Progenitor cell of endocrine pancreas (in vitro differentiated cells): ENCODE results near the genes PRELP and LAX1.

DNA sequence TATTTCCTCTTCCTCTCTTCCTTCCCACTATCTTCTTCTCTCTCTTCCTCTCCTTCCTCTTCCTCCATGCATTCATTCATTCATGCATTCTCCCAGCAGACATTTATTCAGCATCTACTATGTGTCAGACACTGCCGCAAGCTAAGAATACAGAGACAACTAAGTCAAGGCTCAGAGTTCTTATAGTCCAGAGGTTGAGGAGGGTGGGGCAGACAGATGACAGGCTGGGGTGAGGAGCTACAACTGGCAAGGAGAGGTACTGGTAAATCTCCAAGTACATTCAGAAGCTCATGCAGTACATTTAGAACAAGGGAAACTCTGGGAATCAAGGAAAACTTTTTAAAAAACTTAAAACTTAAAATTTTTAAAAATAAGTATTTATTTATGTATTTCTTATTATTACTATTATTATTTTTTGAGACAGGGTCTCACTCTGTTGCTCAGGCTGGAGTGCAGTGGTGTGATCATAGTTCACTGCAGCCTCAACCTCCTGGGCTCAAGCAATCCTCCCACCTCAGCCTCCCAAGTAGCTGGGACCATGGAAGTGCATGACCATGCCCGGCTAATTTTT is 56.5 kb upstream of the FMOD start:
- PRO-cap = no peak

DNA sequence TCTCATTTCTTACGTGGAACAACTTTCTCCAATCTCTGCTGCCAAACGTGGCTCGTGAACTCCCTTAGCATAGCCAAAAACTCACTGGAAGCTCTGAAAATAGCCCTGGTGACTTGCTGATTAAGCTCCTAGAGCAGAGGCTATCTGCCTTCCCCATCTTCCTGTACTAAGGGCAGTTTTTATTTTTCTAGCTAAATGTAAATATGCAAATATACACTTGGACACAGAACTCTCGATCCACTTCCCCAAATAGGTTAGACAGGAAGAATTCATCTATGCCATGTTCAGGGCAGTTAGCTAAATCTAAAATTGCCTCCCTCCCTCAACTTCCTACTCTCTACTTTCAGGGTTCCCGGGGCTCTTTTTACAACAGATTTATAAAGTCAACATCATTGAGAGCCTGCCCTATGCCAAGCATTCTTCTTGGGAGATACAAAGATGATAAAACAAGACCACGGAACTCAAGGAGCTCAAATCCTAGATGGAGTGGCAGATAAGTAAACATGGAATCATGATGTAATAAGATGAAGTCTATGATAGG is 59.4 kb upstream of the FMOD start:
- PRO-cap = no peak

- PRO-cap = no peak
Observed at GRCh38 chr1:203465801-203466317, 9.7 kb upstream of the PRELP start.

GRCh38 chr1:203475177-203475985 is at the start of gene PRELP:
TSS of gene PRELP (plus strand) at chr1:203475806.
- PRO-cap = no peak

GRCh38 chr1:203601089-203601432 is 25.6 kb upstream of the ATP2B4 start:
- PRO-cap = no peak

- PRO-cap = no peak
Observed at GRCh38 chr1:203607101-203607764, 19.4 kb upstream of the ATP2B4 start.

- PRO-cap = no peak
Observed at GRCh38 chr1:203627710-203628627, 1.3 kb downstream of the ATP2B4 start.

DNA sequence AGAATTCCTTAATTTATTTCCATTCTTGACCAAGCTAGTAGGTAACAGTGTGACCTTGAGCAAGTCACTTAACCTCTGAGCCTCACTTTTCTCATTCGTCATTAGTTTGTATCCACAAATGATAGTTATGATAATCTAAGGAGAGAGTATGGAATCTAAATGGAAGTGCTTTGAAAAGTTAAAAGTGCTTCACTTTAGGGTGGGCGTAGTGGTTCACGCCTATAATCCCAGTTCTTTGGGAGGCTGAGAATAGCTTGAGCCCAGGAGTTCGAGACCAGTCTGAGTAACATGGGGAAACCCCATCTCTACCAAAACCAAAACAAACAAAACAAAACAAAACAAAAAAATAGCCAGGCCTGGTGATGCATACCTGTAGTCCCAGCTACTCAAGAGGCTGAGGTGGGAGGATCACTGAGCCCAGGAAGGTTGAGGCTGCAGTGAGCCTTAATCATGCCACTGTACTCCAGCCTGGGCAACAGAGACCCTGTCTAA is 22.7 kb downstream of the ATP2B4 start:
- PRO-cap = no peak

GRCh38 chr1:203764775-203765421 is at the start of gene LAX1:
TSS of gene LAX1 (plus strand) at chr1:203765183.
- PRO-cap = unidirectional peak, plus-strand start at chr1:203765183

- PRO-cap = no peak
Observed at GRCh38 chr1:203796697-203797553, 1.5 kb downstream of the ZBED6 start.

- PRO-cap = no peak
Observed at GRCh38 chr1:203801327-203802154, 6.1 kb downstream of the ZBED6 start.

- PRO-cap = no peak
Observed at GRCh38 chr1:203802155-203803061, 7.0 kb downstream of the ZBED6 start.

DNA sequence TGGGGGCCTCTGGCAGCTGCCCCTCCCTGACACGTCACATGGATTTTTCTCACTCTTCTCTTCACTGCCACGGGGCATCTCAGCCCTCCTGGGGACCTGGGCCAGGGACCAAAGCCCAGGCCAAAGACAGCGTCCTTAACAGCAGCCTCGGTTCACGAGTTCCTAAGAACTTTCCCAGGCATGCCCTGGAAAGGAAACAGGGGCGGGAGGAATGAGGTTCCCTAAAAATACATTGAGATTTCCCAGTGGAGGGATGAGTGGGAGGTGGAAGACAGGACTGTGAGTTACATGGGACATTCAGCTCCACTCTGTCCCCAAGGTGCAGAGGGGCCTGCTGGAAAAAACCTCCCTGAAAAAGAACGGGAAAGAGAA is 31.5 kb upstream of the SOX13 start:
- PRO-cap = no peak

DNA sequence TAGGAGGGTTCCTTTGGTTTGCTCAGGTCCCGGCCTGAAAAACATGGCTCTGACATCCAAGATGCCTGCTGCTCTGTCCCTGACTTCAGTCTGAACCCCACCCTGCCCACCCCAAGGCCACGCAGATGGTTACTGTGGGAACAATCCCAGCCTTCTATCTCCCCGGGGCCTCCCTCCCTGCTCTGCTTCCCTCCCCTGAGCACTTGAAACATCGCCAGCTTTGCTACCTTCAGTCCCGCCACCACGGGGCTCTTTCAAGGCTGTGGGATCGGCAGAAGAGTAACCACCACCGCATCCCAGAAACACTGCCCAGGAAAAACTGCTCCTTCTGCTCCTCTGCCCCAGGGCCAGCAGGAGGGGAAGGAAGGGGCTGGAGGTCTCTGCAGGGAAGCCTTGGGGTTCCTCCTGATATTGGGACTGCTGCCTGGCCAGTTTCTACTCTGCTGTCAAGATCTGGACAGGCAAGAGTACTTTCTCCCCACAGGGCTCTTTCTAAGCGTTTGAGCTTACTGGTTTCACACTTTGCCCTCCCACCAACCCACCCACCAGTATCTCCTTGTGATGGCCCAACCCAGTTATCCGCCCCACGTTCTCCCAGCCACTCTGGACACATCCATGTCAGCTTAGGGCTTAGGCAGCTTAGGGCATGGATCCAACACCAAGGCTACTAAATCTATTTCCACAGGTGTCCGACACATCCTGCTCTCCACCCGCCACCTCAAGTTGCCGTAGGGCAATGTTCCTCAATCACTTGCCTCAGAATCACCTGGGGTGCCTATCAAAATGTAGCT is 8.4 kb downstream of the ETNK2 start:
- PRO-cap = no peak

DNA sequence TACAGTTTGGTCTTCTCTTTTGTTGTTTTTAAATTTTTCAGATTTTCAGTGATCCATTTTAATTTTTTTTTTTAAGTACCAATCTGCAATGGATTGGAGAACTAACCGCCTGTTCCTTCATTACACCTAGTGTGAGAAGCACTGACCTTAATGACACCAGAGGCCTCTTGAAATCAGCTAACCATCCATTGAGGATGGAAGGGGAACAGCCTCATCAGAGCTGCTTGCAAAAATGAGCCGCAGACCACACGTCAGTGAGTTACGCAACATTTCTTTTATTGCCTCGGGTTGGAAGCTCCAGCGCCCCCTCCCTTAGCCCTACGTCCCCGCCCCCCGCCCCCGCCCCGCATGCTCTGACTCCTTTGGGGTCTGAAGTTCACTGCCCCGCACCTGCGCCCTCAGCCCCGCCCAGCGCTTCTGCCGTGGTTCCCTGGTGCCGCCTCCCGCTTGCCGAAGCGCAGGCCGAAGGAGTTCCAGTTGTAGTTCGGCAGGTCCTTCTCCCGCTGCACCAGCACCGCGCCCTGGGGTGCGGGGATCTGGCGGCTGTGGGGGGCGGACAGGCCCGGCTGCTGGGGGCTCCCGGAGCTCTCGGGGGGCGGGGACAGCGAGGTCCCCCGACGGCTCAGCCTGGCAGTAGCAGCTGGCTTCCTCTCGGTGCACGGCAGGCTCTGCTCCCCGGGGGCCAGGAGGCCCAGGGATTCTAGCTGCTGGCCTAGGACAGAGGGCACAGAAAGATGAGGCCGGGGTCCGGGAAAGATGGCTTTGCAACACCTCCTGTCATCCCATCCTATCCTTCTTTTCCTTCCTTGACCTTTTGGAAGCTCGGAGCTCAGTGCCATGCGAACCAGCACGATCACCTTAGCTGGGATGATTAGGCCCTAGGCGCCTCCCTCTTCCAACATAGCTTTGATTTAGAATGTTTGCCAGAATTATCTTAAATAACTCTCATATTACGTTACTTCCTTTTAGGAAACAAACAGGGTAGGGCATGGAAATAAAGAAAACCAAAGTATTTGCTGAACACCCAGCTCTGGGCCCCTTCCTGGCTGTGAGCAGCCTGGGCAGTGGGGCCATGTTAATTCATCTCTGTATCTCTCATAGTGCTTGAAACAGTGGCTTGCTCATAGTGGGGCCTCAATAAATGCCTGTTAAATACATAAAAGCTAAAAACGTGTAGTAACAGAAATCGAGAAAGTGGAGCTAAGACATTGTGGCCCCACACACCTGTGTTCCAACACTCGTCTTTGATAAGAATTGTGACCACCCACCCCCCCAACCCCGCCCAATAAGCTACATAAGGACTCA is 5.8 kb downstream of the KISS1 start:
- PRO-cap = no peak

DNA sequence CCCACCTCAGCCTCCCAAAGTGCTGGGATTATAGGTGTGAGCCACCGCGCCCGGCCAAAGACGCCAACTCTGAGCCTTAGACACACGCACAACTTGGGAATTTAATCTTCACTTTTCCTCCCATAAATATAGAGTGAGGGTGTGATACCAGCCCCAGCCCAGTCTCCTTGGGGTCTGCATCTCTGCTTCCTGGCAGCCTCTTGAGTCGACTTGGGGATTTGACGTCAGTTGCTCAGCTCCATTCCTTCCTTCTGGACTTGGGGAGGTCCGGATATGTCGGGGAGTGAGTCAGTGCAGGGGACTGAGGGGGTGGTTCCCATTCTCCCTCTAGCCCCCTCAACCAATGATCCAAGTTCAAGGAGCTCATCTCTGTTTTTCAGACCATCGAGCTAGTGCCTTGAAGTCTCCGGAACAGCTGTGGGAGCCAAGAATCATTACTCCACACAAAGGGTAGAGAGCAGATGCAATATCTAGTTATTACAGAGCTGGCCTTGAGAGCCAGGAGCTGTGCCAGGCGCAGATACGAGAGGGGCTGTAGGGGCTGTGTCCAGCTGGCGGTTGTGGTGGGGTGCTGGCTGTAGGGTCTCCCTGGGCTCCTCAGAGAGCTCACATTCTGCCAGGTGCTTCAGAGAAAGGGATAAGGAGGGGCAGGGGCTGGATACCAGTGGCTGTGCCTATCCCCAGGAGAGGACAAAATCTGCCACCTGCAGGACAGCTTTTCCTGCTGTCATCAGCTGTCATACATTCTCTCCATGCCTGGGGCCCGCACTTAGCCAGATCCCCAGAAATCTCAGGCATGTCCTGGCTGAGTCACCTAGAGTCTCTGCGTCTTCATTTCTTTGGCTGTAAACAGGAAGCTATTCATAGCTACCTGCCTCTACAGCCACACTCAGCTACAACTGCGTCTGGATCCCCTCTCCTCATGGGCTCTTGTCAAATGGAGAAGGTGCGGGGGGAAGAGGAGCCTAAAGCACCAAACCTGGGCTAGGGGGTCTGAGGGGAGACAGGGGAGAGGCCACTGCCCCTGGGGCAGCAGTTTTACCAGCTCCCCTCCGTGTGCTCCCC is 2.1 kb upstream of the KISS1 start:
- PRO-cap = no peak

- PRO-cap = no peak
Observed at GRCh38 chr1:204284252-204284596, 70.4 kb upstream of the GOLT1A start.

DNA sequence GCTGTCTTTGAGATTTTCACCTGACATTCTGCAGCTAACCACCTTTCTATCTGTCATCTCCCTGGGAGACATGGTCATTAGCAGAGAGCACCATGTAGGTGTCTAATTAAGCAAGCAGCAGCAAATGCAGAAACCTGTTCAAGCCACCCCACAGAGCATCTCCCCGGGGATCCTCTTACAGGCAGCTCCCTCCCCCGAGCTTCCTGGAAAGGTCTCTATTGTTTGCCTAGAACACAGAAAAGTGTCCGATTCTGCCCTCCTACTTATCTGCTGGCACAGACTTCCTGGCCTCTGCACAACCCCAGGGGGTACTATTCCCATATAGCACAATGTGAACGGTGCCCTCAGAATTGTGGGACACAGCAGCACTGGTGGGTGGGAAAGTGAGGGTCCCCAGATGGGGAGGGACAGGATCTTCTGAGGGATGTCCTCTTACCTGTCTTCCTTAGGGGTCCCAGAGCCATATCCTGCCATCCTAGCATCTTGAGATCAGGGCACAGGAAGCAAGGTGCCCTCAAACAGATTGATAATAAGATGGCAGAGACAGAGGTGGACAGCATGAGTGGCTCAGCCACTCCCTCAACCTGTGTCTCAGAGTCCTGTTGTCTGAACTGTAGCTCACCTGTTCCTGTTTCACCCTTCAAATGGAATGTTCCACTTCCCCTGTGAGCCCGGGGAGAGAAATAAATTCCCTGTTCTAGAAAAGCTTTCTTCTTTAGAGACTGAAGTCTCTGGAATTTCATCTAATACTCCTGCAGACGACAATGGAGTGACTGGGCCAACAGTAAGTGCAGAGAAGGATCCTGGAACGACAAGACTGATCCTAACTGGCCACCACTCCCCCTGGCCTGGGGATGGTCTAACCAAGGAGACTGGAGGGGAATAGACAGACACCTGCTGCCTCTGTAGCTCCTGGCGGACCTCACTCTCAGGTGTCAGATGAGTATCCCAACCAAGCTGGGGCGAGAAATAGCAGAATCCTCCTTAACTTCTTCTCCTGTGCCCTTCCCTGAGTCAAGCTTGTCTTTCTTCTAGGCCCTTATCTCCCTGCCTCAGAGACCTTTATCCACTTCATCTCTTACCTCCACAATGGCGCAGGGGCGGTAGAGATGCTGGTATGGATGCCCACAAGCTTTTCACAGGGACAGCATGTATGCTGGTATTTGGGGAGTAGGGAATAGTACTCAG is 45.7 kb downstream of the PLEKHA6 start:
- PRO-cap = unidirectional peak, minus-strand start at position 608 of the sequence

GRCh38 chr1:204334913-204335282 is 24.8 kb downstream of the PLEKHA6 start:
- PRO-cap = no peak

DNA sequence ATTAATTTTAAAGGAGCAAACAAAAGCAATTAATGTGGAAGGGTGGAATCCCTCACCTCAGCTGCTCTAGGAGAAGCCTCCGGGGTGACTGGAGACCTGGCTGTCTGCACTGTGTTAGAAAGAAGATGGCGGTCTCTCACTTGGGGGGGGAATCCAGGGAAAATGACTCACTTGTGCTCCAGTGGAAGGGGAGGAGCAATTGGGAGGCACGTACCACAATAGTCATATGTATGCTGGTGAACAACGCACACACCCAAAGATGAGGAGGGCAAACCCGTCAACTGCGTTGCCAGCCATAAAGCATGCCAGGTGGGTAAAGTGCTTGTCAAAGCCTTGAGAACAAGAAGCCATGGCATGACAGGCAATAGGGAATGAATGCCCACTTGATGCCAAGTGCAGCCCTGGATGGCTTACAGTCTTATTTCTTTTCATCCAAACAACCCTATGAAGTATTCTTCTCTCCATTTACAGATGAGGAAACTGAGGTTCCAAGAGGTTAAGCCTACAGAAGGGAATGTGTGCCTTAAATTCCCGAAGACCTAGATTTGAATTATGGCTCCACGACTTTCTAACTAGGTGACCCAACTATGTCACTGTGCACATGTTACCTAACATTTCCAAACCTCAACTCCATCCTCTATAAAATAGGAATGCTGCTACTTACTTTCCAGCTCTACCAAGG is 22.0 kb downstream of the PLEKHA6 start:
- PRO-cap = no peak